LHCN-M2 (cell line): ENCODE data around the genes NUDT15 and FNDC3A.

GRCh38 chr13:46296121-46296805 is 84.5 kb downstream of the LRRC63 start:
- RAMPAGE, long total RNA, result no peak

GRCh38 chr13:46369191-46369573 is 17.9 kb downstream of the RUBCNL start:
- RAMPAGE, long total RNA, result no peak

DNA sequence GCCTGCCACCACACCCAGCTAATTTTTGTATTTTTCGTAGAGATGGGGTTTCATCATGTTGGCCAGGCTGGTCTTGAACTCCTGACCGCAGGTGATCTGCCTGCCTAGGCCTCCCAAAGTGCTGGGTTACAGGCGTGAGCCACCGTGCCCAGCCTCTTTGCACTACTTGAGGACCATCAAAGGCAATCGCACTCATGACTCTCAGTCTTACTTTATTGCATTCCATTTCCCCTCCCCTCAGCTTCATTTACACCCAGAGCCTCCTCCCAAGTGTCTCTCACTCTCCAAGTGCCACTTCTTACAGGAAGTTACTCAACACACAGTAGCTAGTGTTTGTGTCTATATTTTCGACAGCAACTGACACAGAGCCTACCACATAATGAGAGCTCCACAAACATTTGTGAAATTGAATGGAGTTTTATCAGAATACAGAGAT is 16.8 kb upstream of the RUBCNL start:
- RAMPAGE, long total RNA, result no peak

DNA sequence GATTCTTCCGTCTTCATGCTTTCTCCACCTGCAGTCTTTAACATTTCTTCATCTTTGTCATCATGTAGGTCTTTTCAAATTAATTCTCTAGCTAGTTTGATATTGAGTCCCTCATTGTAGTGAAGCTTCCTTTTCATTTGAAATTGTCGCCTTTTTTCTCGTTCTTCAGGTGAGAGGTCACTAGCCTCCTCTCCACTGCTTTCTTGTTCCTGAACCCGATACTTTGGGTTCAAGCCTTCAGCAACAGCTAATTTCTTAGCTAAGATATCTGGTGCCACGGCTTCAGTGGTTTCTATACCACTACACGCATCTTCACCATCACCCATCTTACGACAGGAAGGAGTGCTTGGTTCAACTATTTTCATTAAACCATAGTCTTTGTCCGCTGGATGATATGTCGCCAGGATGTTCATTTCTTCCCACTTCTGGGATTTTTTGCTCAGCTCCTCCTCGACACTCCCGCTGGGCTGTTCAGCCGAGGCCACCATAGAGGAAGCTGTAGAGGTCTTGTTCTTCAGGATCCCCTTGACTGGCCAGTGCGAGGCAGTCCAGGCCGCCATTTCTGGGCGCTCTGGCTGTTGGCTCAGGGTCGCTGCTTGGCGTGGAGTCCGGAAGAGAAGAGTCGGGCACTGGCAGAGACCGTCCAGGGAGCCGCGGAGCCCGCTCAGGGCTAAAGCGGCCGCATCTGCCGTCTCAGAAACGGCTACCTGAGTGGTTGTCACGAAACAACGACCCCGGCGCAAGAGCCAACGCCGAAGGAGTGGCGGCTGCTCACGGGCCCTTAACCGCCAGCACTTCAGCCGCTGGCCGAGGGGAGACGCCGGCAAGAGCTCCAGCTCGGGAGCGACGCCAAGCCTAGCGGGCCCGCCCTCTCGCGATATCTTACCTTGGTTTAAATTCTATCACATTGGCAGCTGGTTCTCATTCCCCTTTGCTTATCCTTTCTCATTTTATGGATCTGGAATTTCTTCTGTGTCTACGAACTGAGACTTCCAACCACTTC is 50.7 kb upstream of the RUBCNL start:
- RAMPAGE, long total RNA, result no peak

DNA sequence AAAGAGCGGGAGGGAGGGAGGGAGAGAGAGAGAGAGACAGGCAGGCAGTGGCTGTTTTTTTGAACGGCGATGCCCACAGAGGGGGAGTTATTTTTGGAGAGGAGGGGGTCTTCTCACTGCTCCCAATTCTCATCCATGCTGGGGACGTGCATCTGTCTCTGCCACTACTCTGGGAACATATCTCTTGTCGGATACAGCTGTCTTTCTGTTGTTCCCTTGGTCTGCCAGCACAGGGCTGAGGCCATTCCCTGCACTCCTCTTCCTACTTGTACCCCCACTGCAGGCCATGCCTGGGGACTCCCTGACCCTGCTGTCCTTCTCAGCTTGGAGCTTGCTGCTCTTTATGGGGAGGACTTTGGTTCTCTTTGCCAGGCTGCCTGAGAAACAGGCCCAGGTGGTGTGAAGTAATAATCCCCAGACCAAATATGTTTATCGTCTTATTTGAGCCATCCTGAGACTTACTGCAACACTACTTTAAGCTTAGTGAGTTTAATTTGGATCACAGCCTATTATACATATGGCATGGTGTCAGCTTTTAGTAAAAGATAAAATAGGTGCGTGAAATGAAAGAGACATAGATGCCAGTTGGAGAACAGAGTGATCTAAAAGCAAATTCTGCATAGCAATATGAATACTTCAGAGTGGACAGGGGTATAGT is 19.1 kb downstream of the LRCH1 start:
- RAMPAGE, long total RNA, result no peak

DNA sequence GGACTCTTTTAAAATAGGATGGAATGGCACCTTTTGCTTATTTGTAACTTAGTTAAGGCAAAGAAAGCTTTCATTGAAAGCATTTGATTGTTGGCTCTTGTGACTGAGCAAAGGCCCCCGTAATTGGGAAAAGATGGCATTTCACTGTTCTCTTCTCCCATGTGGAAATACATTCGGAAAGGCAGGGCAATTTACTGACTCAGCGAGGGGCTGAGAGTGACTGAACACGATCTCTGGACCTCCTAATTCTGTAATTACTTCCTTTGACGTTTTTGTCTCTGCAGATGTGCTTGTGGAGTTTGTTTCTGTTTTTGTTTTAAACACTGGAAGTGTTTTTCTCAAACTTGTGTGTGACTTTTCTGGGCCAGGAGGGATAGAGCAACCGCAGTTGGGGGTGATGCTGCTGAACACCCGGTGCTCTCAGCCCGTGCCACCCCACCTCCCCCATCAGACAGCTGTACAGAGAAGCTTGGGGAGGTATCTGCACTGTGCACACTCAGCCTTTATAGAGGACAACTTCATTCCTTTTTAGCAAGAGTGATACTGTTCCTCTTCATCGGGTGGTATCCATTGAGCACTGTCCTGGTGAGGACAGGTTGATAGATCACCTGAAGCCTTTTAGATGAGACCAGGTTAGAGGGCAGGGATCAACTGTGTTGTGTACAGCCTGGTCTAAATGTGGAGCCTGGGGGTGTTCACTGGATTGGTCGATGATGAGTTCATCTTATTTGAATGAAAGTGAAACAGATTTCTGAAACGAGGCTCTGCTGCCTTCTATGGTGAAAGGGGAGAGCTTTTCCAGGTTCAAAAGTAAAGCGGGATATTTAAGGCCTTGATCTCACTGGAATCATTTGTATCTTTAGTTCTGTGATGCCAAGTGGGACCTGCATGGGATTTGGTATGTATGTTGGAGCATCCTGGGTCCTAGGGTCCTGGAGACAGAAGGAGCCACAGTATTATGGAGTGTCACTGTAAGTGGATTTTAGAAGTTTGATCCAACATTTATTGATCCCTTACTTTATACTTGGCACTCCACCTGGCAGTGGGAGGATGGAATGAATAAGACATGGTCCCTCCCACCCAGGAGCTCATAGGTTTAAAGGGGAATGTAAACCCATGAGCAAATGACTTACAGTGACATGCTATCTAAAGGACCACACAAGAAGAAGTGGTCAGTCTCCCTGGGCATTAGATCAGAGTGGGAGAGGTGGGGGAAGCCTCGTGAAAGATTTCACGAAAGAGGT is 117.3 kb downstream of the ESD start:
- RAMPAGE, long total RNA, result no peak

DNA sequence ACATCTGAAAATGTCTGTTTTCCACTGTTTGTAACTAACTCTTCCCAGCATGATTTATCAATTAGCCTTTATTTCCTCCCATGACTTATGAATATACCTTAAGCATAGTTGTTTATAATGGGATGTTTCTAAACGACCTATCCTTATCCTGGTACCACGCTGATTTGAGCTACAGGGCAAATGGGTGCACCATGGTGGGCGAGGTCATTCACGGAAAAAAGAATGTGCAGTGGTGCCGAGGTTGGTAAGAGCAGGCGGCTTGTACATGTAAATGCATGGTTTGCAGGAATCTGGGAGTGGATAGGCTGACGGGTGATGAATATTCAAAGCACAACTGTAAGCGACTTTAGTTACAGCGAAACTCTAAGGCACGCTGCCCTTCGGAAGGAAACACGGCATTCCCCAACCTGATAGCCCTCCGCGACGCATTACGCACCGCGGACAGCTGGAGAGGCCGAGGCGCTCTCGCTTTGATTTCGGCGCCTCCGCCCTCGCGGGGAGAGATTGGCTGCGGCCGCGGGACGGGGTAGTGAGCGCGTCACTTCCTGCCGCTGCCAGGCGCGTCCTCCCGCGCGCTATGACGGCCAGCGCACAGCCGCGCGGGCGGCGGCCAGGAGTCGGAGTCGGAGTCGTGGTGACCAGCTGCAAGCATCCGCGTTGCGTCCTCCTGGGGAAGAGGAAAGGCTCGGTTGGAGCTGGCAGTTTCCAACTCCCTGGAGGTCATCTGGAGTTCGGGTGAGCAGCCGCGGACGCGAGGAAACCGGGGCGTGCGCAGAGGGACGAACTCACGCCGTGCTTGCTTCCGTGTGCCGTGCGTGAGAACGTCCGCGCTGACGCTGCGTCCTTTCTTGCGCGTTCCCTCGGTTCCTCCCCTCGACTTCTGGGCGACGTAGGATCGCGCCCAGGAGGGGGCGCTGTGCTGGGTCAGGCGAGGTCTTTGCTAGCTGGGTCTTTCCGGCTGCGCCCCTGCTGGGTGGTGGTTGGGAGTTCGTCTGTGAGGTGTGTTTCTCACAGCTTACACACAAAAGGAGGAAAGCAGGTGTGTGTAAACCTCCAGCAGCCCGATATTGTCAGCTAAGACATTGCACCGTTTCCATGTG is at the start of gene NUDT15:
Gene NUDT15 (plus strand): TSS at position 557 of the 1,100 bp plus-strand sequence.
- RAMPAGE, long total RNA, result start-site peak on the plus strand centred at position 560 of the sequence, 24 bp wide, 99 reads

GRCh38 chr13:48066895-48067623 is 27.8 kb downstream of the MED4 start:
- RAMPAGE, long total RNA, result no peak

- RAMPAGE, long total RNA, result no peak
These were observed 22.8 kb downstream of the MED4 start for GRCh38 chr13:48071918-48072782.

DNA sequence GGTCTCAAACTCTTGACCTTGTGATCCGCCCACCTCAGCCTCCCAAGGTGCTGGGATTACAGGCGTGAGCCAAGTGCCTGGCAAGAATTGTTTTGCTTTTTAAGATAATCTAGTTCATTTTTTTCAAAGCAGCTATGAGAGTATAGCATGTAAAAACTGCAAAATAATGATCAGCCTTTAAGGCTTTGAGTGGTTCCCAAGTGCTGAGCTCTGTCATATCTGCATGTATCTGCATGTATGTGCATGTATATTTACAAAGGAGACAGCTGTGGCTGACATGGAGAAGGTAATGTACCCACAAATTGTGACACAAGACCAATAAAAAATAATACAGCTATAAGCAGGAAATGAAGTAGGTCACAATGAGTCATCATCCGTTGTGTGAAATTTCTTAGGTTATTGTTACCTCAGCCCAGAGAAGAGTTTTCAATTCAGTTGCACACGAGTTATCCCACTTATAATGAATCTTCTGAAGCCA is 60.9 kb upstream of the MED4 start:
- RAMPAGE, long total RNA, result no peak

DNA sequence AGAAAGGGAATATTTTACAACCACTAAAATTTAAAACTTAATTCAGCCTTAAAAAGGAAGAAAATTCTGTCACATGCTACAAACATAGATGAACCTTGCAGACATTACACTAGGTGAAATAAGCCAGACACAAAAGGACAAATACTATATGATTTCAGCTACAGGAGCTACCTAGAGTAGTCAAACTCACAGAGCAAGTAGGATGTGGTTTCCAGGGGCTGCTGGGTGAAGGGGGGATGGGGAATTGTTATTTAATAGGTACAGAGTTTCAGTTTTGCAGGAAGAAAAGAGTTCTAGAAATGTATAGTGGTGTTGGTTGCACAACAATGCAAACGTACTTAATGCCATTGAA is 46.8 kb upstream of the ITM2B start:
- RAMPAGE, long total RNA, result no peak

GRCh38 chr13:48220930-48221910 is 11.8 kb upstream of the ITM2B start:
- RAMPAGE, long total RNA, result no peak

- RAMPAGE, long total RNA, result no peak
These were observed 25.7 kb downstream of the ITM2B start for GRCh38 chr13:48258656-48259200.

DNA sequence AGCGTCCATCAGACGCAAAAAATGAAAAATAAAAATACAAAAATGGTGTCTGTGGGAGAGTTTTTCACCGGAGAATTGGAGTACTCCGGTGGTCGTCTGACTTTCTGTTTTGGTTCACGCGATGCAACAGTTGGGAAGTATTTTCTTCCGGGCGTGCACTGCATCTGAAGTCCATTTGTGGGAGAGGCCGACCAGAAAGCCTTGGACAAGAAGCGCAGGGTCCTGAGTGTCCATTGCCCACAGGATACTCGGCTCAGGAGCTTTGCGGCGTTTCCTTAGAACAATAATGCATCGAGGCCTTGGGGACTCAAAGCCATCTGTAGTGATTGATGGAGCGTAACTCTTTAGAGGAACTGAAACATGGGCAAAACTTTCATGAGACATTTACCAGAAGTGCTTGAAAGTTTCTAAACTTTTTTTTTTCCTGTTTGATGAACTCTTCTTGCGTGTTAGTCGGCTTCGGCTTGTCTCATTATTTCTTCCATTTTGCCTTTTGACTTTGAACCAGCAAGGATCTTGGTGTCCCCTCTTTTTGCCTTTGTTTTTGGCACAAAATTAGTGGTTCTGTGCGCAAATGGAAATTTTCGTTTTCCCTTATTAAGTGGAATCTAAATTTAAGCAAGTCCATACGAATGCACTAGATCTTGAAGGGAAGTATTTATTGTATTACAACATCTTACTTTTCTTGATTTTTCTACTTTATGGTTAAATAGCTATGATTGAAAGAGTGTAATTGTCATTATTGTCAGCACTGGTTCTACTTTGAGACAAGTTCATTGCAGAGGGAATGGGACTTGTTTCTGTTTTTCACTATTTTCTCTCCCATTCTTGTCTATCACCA is 1.0 kb downstream of the RB1 start:
- RAMPAGE, long total RNA, result no peak

DNA sequence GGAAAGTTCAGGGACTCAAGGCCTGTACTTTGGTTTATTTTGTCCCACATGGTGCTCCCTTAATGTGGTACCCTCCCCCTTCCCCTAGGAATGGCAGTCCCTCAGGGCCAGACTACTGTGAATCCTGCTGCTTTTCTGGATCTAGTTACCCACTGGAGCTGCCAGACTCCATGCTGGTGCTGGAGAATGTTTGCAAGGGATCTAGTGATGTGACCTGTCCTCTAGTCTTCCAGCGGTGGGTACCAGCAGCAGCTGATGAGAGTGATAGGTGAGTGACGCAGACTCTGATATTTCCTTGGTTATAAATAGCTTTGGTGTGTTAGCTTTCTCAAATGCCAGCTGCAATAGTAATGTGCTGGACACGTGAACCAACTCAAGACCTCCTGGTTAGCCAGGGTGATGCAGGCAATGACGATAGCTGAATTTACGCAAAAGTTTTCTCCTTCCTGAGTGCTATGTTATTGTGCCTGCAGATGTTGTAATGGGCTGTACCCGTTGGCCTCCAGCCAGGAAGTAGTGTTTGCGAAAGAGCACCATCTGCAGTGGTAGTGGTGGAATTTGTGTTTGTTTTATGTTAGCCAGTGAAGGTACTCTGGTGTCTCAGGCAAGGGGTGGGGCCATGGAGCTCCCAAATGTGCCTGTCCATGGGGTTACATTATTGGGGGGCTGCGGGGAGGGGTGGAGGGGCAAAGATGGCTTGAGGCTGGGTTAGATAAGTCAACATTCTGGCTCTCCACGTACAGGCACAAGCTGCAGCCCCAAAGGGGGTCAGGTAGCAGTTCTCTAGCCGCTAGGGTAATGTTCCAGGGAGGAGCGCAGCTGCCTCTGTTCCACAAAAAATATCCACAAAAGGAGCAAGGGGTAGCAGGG is 129.5 kb downstream of the CYSLTR2 start:
- RAMPAGE, long total RNA, result no peak

- RAMPAGE, long total RNA, result no peak
These were observed at the start of gene FNDC3A for GRCh38 chr13:48975424-48976465. Gene FNDC3A, plus strand, starts transcription at chr13:48975912.

DNA sequence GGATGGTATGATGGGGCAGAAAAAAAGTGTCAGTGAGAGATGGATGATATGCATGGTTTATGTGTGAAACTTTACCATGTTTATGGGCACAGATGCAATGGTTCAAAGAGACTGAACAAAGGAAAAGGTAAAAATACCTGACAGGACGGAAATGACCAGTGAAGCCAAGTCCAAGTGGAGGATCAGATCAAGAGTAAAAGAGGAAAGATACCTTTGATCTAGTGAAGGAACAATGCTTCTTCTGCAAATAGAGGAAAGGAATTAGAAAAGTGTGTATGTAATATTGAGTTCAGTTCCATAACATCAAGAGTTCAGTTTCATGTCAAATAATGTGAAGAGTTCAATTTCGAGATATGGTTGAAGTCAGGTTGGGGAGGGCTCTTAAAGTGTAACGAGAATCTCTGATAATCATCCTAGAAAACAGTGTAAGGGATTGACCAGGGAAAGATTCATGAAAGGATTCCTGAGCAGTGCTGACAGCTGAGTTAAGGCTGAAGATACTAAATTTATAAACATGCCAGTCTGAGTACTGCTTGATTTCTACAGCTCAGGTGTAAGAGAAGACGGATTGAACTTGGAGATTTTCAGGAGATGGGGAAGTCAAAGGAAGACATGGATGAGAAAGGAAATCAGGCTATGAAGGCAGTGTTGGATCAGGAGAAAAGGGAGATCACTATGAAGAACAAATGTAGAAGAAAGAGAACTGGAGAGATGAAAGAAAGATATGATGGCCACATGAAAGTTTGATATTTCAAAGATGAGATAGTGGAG is 112.6 kb upstream of the MLNR start:
- RAMPAGE, long total RNA, result no peak

DNA sequence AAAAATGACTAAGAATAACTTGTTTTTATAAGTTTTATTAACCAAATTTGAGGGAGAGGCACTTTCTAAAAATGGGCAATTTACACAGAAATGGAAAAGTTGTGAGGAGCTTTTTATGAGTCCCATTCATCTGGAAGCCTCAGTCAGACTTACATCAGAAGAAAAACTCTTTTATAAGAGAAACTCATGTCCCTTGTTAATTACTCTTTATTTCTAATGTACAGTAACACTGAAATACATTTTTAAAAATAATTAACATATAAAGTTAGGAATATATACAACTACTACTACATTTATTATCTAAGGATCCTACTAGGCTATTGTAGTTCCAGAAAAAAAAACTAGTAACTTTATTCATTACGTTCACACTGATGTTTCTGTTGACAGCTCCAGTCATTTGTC is 46.6 kb downstream of the CAB39L start:
- RAMPAGE, long total RNA, result no peak

GRCh38 chr13:49399749-49400355 is 44.0 kb downstream of the CAB39L start:
- RAMPAGE, long total RNA, result no peak

DNA sequence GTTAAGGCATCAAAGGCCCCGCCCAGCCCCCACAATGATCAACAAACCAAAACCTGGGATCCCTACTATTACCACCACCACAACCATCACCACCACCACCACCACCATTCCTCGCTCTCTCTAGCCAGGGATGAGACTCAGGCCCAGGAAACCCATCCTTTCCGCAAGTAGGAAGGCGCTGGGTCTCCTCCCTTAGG is 296 bp downstream of the CAB39L start:
- RAMPAGE, long total RNA, result no peak